ENCODE data around the gene CCL22.

DNA sequence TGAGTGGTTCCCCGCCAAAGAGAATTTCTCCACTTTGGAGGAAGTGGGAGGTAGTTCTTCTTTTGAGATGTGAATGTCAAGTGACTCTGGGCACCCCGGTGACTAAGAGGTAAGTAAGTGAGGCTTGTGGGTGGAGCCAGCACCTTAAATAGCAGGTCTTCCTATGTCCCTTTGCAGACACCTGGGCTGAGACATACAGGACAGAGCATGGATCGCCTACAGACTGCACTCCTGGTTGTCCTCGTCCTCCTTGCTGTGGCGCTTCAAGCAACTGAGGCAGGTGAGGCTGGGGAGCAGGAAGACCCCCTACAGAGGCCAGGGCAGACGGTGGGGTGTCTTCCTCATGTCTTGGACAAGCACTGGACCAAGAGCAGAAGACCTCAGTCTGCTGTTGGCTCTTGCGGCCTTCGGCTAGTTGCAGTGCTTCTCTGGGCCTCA, at the start of gene CCL22:
Gene CCL22, plus strand, starts transcription at position 174 of the 438 bp plus-strand sequence.
- CAGE, long polyA plus RNA, result no peak
- RRBS, result no CpG with 5 or more reads among the region's 8 CpGs

DNA sequence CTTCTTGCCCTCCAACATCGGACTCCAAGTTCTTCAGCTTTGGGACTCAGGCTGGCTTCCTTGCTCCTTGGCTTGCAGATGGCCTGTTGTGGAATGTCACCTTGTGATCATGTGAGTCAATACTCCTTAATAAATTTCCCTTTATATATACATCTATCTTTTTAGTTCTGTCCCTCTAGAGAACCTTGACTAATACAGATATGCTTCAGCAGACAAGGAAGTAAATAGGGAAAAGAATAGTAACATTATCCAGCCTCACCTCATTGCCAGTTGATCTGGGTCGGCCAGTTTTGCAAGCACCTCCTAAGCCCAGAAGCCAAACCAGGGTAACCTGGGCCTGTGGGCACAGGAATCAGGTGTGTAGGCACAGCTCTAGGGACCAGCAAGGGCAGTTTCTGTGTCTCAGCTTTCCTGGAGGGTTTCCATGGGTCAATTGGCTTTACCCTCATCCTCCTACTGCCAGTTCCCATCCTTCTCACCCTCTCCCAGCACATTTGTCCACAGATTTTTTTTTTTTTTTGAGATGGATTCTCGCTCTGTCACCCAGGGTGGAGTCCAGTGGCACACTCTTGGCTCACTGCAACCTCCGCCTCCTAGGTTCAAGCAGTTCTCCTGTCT, 11.8 kb upstream of the CCL17 start:
- CAGE, long polyA plus RNA, result no peak
- RRBS, result no CpG with 5 or more reads among the region's 4 CpGs

- CAGE, long polyA plus RNA, result no peak
- RRBS, result no CpG with 5 or more reads among the region's 3 CpGs
Measured at GRCh38 chr16:57433786-57434573, 13.2 kb downstream of the CIAPIN1 start.

DNA sequence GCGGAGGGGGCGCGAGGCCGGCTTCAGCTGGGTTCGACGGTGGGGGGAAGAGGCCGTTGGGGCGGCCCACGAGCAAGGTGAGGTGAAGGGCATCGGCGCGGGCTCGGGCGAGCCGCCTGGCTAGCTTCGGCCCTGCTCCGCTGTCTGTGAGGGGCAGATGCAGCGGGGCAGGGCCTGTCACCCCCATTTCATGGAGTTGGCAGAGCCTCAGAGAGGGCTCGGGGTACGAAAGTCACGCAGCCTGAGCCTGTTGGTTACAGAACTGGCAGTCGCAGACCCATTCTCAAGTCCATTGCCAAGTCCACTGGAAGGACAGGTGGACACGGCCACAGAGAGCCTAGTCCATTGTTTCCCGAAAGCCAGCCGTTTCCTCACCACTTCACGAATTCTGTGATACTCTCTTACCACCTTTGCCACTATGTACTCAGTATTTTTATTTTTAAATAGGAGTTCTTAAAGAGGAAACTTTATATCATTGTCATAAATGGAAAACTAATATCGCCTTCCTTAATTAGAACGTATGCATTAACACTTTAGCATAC, 407 bp downstream of the COQ9 start:
- CAGE, long polyA plus RNA, result no peak
- RRBS, result 0% methylated on average over 3 of the region's 28 CpGs

DNA sequence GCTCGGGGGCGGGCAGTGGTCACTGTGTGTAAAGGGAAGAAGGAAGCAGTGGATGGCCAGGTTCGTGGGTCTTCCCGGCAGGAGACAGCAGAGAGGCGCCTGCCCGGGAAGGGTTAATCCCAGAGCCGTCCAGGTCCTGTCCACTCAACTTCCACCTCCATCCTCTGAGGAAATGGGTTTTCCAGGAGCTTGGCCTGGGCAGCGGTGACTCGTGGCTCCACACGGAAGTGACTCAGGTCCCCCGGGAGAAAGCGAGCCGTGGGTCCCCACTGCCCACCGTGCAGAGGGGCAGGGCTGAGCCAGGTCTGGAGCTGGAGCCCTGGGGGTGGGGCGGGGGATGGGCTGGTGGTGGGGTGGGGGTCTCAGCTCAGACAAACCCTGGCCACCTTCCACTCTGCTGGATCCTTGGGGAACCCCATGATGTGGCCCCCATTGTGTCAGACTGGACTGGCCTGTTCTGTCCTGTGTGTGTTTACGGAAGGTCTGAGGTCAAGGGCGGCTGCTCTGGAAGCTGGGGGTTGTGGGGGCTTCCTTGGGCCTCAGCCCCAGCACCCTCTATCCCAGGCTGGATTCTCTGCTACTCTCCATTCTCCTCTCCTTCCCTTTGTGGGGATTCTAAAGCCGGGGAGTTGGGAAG, 17.7 kb downstream of the ADGRG1 start:
- CAGE, long polyA plus RNA, result no peak
- RRBS, result no CpG with 5 or more reads among the region's 18 CpGs

DNA sequence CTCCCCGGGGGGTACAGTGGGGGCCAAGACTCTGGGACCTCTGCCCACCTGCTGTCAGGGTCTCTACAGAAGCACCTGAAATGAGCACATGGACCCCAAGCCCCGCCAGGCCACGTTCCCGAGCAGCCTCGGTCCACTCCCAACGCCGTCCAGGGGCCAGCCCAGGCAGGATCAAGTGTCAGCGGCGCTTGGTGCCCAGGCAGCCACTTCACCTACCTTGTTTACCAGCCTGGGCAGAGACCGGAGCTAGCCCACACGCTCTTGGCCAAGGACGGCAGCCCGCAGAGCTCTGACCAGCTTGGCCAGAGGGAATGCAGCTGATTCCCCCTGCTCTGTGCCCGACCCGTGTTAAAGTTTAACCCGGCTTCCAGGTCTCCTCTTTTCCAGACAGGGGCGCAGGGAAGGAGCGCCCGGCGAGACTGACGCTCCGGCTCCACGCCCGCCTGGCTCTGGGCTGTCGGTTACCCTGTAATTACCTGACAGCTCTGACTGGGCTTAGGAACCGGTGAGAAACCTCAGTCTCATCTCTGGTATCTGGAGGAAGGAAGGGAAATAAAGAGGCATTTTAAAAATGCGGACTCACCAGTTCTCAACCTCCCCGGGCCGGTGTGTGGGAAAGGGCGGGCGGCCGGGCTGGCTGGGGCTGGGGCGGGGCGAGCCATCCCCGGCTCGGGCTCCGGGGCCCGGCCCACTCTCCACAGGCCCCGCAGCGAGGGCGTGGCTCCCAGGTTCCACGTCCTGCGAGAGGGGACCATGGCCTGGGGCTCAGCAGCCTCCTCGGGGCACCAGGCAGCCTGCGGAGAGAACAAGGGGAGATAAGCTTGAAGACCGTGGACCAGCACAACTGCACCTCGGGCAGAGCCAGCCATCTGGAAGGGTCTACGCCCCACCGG, 4.6 kb downstream of the KIFC3 start:
- CAGE, long polyA plus RNA, result no peak
- RRBS, result 4% methylated on average over 16 of the region's 49 CpGs

- CAGE, long polyA plus RNA, result no peak
- RRBS, result no CpG with 5 or more reads among the region's 11 CpGs
Measured at GRCh38 chr16:57809636-57810135, 7.4 kb upstream of the KIFC3 start.

DNA sequence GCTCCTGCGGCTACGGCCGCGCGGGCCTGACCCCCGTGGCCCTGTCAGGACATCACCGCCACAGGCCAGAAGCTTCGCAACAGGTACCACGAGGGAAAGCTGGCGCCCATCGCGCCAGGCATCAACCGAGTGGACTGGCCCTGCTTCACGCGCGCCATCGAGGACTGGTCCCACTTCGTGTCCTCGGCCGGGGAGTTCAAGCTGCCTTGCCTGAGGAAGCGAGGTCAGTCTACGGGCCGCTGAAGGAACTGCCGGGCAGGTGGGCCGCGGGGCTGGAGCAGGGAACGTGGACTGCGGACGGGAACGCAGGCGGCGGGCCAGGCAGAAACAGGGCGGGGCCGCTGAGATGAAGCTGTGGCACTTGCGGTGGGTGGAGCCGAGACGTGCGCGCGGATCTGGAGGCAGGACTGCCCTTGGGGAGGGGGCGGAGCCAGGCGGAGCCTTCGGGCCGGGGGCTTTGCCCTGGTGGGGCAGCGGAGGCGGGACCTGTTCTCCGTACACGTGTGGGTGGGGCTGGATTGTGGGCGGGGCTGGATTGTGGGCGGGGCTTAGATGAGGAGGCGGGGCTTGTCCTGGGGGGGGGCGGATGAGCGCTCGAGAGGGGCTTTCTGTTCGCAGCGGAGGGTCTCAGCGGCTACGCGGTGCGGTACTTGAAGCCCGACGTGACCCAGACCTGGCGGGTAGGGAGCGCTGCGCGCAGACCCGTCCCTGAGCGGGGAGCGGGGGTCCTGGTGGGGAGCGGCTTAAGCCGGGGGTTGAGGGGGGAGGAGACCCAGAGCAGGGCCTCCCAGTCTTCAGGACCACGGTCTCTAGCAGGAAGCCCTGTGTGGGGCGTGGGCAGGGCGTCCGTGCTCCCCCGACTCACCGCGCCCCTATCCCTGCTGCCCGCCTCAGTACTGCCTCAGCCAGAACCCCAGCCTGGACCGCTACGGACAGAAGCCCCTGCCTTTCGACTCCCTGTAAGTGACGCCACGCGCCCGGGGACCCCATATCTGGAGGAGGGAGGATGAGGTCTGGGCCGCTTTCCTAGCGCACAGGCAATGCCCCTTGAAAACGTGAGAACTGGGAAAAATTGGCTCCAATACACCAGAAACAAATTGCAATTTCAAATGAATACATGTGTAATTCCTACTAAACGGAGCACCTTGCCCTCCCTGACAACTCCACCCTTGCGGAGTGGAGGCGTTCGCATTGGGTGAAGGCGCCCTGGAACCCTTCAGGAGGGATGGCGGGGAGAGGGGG, 8.7 kb downstream of the TEPP start:
- CAGE, long polyA plus RNA, result no peak
- RRBS, result 22% methylated on average over 5 of the region's 95 CpGs

- CAGE, long polyA plus RNA, result no peak
- RRBS, result 79% methylated on average over 13 of the region's 39 CpGs
Measured at GRCh38 chr16:58044754-58045580, 19.4 kb downstream of the MMP15 start.

GRCh38 chr16:58197548-58197947, 358 bp downstream of the CSNK2A2 start:
- CAGE, long polyA plus RNA, result no peak
- RRBS, result 1% methylated on average over 41 of the region's 65 CpGs

GRCh38 chr16:58265416-58266066, 15.8 kb downstream of the CCDC113 start:
- CAGE, long polyA plus RNA, result no peak
- RRBS, result no CpG with 5 or more reads among the region's 14 CpGs

- CAGE, long polyA plus RNA, result no peak
- RRBS, result no CpG with 5 or more reads among the region's 6 CpGs
Measured at GRCh38 chr16:58426079-58426455, 33.8 kb downstream of the GINS3 start.

DNA sequence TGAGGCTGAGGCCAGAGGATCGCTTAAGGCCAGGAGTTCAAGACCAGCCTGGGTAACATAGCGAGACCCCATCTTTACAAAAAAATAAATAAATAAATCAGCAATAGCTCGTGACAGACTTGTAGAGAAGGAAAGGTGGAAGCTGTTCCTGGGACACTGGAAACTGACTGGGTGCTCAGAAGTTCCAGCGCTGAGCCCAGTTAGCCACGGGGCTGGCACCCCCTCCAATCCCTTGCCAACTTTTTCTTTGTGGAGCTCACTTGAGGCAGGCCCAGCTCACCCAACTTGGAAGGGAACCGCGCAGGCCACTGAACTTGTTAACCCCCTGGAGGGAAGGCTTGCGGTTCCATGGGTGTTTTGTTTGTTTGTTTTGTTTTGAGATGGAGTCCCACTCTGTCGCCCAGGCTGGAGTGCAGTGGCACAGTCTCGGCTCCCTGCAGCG, 34.3 kb upstream of the NDRG4 start:
- CAGE, long polyA plus RNA, result no peak
- RRBS, result no CpG with 5 or more reads among the region's 11 CpGs

GRCh38 chr16:58487655-58488137, 12.2 kb upstream of the NDRG4 start:
- CAGE, long polyA plus RNA, result no peak
- RRBS, result 1% methylated on average over 12 of the region's 36 CpGs

- CAGE, long polyA plus RNA, result no peak
- RRBS, result no CpG with 5 or more reads among the region's 5 CpGs
Measured at GRCh38 chr16:58519214-58520392, 4.3 kb downstream of the SETD6 start.

GRCh38 chr16:58543559-58543991, 28.3 kb downstream of the SETD6 start:
- CAGE, long polyA plus RNA, result no peak
- RRBS, result no CpG with 5 or more reads among the region's 9 CpGs

- CAGE, long polyA plus RNA, result no peak
- RRBS, result no CpG with 5 or more reads among the region's 3 CpGs
Measured at GRCh38 chr16:58544979-58545555, 29.8 kb downstream of the SETD6 start.

DNA sequence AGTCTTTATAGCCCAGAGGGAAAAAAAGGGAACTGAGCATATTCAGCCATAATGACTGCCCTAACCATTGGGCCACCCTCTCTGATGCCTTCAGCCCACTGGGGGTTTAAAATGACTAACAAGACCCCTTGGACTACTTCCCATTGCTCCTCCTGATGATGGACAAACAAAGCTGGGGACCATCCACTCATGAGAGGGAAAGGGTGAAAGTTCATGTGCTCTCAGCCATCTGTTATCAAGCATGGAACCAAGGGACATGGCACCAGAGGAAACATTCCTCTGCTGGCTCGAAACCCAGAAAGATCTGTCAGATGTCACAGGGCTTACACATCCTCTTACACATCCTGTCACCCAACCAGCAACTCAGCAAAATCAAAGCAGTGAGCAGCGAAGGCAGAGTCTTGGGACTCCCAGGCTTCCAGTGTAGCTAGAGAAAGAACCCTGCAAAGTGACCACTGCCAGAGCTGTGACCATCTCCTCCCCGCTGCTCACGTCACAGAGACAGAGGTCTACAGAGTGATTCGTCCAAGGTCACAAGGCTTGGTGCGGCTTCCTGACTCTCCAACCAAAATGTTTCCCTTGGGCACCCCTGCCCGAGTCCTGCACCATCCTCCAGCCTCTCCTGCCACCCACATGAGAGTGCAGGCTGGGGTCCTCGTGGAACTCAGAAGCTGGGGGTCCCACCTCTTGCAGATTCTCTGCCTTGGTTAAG, 1.2 kb downstream of the SLC38A7 start:
- CAGE, long polyA plus RNA, result no peak
- RRBS, result no CpG with 5 or more reads among the region's 8 CpGs

DNA sequence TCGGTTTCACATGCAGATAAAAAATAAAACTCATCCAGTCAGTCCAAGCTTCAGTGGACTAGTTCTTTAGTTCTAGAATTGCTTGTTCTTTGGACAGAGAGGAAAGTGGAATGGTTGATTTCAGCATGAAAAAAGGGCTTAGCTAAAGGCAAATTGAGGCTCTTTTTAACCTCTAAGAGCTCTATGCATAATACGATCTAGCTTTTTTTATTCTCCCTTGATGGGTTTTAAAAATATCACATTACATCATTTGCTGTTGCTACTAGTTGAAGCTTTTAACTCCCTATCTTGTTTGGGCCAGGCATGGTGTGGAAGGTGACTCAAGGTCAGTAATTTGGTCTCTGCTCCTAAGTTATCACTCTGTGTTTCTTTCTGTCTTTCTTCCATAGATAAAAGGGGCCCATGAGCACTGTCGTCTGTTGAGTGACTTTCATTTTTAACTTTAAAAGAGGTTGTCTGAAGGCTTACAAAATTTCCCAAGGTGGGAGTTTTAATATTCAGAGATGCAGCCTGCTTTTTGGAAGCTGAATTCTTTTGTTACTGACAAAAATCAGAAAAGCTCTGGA, 58.1 kb upstream of the GOT2 start:
- CAGE, long polyA plus RNA, result no peak
- RRBS, result no CpG with 5 or more reads among the region's 3 CpGs

DNA sequence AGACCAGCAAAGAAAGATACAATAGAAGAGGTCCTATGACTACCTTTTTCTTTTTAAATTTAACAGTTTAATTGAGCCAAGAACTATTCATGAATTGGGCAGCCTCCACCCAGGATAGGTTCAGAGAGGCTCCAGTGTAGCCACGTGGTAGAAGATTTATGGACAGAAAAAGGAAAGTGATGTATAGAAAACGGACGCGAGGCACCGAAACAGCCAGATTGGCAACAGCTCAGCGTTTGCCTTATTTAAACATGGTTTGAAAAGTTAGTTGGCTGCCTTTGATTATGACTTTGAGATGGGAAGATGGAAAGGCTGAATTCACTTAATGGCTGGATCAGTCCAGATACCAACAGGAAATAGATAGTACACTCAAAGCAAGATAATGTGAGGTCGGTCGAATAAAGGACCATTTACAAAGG, 147.6 kb upstream of the GOT2 start:
- CAGE, long polyA plus RNA, result no peak
- RRBS, result no CpG with 5 or more reads among the region's 8 CpGs